Measurements from ENCODE around the genes CNTLN, RRAGA, IFNA14, IFNA6, ELAVL2 and CAAP1.

GRCh38 chr9:17134748-17135875, at the start of gene CNTLN:
Gene CNTLN, plus strand, starts transcription at chr9:17135040.
- PRO-cap: bidirectional peak, plus-strand start at chr9:17135040, minus-strand start at chr9:17134855; bidirectional peak, plus-strand start at chr9:17135669, minus-strand start at chr9:17135628

DNA sequence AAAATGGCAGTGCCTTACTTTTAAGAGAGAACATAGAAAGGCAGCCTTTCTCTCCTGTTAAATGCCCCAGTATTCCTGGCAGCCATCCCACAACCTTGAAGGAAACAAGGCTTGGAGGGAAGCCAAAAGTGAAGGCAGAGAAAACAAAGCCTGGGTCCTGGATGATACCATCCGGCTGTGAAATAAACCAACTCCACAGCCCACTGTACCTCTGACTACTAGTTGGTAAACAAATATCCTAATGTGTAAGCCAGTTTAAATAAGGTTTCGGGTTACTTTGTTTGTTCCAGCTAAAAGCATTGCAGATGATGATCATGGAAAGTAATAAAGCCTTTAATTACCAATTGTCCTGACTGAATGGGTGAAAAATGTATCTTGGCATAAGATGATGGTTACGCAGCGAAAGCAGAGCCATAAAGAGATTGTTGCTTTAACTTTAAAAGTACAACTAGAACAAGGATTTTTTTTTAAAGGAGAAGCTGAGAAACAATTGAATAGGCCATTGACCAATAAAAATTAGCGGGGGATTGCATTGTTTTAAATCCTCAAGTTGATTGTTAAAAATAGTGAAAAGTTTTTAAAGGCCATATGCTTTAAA, 80.1 kb upstream of the ADAMTSL1 start:
- PRO-cap: no peak

GRCh38 chr9:19048683-19049169, 501 bp upstream of the RRAGA start:
- PRO-cap: no peak

GRCh38 chr9:19049170-19050251, at the start of gene RRAGA:
Gene RRAGA, plus strand, starts transcription at chr9:19049427.
- PRO-cap: bidirectional peak, plus-strand start at chr9:19049418, minus-strand start at chr9:19049293; bidirectional peak, plus-strand start at chr9:19050303, minus-strand start at chr9:19050010

DNA sequence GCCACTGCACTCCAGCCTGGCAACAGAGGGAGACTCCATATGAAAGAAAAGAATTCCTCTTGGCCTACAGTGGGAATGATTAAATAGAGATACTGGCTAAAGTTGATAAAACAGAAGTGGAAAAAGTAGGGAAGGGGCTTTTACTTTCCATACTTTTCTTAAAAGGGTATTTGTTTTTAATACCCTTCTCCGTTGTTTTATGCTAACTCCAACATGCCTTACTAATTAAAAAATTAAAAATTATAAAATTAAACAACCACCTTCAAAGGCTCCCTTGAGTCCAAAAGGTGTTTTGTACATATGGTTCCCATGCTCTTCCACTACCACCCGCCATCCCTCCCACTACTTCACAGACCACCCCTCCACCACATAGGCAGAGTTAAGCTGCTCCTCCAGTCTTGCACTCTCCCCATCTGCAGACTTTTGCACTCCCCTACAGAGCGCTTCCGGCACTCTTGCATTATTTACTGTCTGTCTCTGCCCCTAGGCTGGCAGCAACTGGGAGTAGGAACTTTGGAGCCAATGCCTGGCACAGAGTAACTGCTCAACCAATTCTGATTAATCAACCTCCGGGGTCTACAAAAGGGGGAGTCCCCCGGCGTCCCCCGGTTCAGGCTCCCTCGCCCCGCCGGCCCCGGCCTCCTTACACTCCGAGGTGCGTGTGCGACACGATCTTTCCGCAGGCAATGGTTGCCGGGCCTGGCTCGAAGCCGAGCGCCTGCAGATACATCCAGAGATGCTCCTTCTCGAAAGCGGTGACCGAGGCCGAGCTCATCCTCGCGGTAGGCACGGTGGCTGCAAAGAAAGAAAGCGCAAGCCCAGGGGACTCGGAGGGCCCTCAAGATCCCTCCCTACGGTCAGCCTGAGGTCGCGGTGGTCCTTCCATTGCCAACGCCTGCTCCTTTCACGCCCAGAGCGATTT, 566 bp downstream of the HAUS6 start:
- PRO-cap: no peak

- PRO-cap: no peak
Measured at GRCh38 chr9:19174108-19174428, 46.8 kb upstream of the PLIN2 start.

- PRO-cap: unidirectional peak, minus-strand start at chr9:19184420
Measured at GRCh38 chr9:19183931-19185133, 46.2 kb upstream of the DENND4C start.

GRCh38 chr9:19230972-19231541, 564 bp downstream of the DENND4C start:
- PRO-cap: bidirectional peak, plus-strand start at chr9:19231048, minus-strand start at chr9:19231028

- PRO-cap: no peak
Measured at GRCh38 chr9:19375826-19376375, 4.1 kb downstream of the RPS6 start.

- PRO-cap: no peak
Measured at GRCh38 chr9:20615661-20616489, 6.4 kb downstream of the MLLT3 start.

DNA sequence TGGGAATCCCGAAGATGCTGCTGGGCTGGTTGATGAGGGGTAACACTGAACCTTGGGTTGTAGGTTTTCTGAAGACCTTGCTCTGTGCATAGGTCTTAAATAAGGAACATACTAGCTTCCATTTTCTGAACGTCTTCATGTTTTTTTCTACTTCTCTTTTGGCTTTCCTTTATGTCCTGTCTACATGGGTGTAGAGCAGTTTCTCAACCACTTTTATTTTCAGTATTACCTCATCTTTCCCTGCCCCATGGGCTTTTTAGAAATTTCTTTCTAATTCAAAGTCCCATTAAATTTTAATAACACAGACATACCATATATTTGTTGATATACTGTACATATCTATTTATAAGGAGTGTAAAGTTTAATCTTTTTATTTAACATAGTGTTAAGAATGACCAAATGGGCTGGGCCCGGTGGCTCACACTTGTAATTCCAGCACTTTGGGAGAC, at the start of gene IFNA14:
Gene IFNA14 (minus strand): TSS at position 70 of the 449 bp plus-strand sequence.
- PRO-cap: no peak

- PRO-cap: no peak
Measured at GRCh38 chr9:21350834-21351318, at the start of gene IFNA6. Gene IFNA6, minus strand, starts transcription at chr9:21350887.

DNA sequence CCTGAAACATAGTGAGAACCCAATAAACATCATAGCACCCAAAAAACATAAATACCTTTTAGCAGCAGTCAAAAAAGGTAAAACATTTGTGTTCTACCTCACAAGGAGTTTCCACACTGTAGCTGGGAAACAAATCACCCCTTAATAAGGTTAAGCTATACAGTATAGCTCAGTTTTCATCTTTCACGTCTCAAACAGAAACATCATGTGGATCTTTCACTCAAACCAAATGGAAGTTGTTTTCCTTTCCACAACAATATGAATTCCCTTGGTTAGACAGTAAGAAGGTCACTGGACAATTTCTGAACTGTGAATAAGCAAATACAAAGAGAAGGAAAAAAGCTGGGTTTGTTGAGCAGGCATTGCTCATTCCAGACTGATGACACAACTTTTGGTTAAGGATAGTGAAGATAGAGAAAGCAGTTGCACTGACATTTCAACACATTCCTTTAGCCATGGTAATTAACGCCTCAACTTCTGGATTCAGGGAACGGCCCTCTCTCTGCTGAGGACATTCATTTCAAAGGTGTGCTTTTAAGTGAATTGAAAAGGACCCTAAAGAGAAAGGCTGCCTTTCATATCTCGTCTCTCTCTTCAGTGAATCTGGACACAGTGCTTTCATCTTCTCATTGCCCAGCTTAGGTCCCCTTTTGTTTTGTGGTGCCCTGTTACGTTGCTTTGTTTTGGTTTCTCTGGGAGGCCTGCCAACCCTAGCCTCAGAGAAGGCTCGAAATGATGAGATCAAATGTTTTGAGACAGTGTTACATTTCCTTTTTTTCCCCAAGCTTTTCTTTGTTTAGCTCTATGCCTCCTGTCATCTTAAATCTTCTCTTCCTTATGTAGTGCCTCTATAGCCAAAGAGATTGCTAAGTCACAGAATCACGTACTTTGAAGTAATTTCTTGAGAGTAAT, 94.2 kb upstream of the IFNE start:
- PRO-cap: no peak

DNA sequence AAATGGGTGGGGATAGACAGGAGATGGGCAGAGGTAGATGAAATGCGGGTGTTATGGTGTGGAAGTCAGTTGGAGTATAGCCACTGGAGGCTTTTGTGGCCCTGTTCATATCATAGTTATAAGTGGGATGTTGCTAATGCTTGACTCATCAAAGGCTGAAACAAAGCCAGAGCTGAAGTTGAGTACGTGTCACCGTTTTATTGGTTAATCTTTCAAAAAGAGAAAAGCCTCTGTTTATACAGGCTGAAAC, 33.9 kb downstream of the MTAP start:
- PRO-cap: bidirectional peak, plus-strand start outside the sequence, minus-strand start at position 78 of the sequence

- PRO-cap: no peak
Measured at GRCh38 chr9:22041736-22042357, 32.7 kb upstream of the CDKN2B start.

DNA sequence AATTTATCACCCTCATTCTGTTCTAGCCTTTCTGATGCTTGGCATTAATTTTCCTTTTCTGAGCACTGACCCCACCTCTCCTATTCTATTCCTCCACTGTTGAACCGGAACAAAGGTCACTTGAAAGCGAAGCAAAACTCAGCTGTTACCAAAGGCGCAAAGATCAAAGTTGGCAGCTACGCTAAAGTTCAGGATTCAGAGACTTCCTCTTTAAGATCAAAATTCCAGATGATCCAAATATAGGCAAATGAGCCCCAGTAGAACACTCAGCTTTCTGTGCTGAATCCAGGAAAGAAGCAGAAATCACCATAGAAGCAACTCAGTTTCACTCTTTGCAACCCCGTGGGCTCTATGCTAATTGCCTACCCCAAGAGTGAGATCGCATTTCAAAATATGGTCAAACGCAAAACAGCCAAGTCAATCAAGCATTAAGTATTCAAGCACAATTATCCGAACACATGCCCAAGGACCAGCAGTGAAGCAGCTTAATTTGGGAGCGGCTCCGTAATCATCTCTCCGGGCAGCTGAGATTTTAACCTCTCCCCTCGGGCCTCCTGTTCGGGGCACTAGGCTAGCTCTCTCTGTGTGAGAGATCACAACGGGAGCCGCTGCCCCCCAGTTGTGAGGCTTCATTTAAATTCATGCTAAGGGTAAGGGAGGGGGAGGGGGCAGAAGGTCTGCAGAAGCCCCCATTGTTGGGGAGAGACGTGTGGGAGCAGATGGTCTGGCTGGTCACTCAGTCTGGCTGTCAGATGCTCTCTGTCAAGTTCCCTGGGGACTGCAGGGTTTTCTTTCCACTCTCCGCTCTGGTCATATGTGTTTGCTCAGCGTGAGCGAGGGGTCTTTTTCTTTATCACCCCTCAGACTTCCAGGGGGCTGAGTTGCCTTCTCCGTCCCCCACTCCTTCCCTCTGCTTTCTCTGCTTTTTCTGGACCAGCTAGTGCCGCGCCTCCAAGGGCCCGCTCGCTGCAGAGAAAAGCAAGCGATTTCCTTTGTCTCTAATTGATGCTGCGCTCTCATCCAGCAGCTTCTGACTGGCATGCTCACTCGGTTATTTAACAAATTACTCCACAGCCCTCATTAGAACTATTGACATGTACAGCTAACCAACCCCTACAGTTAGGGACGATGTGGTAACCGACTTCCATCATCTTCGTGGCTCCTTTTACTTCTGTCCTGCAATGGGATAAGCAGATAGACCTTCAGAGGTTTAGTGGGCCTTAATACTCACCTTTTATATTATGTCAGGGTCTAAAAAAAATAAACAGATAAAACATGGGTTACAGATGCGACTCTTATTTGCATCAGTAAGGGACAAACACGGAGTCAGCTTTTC, 288.3 kb downstream of the ELAVL2 start:
- PRO-cap: no peak

DNA sequence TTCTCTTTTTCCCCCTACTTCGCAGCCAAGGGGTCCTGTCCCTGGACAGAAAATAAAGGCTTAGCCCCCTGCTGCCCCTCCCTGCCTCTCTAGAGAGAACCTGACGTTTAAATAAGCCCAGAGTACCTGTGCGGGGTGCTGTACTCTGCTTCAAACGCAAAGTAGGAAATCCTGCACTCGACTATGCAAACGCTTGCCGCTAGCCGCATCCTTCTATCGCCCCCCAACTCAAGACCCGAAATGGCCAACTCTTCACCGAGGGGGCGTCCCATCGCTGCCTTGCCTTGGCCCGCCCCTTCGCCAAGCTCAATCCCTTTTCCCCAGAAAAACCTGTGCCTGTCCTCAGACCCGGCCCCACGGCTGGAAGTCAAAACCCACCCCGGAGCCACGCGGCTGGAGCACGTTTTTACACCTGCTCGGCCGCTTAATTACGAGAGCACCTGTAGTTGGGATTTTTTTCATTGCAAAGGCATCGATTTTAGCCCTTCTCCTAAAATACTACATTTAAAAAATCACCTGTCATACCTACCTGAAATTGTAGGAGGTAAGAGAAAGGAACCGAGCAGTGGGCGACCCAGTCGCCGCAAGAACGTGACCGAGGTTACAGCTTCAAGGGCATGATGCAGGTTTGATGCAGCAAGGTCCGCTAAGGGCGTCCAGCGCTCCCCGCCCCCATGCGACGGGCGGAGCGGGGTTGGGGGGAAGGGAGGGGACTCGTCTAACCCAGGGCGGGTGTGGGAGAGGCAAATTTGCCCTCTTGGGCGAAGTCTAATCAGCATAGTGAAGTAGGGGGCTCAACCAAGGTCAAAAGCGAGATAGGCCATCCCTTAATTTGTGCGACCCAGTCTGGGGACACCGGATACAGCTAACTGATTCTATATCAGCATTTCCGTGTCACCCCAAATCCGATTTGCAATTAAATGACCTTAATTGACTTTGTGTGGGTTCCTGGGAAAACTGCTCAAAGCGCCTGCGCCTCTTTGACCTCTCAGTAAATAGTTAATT, 3.5 kb downstream of the ELAVL2 start:
- PRO-cap: no peak

DNA sequence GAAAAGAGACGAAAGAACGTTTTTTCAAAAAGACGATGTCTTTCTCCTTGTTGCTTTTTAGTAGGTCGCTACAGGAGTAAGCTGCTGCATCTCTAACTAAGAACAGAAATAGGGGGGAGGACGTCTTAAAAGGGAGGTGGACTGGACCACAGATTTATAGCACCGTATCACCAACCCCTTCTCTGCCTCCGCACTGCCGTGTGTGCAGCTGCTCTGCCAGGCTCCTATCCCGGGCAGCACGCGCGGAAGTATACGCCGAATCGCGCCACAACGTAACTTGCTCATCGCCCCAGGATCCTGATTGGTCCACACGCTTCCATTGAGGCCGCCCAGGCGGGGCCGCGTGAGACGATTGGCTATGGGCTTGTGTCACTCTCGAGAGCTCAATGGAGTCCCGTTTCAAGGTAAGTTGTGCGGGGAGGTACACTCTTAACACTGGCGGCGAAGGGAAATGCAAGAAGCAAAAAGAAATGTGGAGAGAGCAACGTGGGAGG, at the start of gene ELAVL2:
Gene ELAVL2 (minus strand): TSS at position 127 of the 494 bp plus-strand sequence.
- PRO-cap: no peak

DNA sequence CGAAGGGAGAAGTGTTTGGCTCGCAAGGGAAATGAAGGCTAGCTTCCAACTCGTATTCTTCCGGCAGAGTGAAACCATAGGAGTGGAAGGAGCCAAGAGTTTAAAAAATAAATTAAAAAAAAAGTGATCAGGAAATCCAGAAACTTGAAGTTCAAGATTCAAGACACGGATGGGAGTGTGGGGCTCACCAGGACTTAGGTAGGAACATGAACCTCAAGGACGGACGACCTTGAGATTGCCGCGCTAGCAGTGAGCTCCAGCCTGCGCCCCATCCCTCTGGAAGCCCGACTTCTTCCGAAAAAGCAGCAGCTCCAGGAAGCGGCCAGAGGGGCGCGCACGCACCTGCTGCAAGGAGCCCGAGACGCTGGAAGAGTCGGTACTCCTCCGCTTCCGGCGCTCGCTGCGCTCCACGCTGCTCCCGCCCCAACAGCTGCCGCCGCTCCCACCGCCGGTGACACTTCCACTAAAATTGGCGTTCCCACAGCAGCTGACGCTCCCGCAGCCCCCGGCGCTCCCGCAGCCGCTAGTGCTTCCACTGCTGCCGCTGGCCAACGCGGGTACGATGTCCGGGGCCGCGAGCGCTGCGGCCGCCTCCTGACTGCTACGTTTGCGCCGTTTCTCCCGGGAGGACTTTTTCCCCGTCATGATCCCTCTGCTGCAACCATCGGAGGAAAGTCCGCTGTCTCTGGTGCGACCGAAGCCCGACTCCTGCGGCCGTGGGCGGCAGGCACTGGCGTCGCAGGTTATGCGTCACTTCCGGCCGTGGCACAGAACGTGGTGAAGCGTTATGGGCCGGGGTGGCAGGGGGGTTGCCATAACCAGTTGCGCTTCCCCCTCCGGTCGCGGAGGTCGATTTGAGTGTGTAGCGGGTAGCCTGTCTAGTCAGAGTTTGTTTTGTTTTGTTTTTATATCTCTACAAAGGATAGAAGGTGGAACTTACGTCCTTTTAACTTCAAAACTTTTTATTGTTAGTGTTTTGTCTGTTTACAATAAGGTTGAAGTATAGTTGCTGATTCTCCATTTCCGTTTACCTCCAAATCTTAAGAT, at the start of gene CAAP1:
Gene CAAP1 (minus strand): TSS at position 732 of the 1,047 bp plus-strand sequence.
- PRO-cap: bidirectional peak, plus-strand start at position 379 of the sequence, minus-strand start at position 278 of the sequence; bidirectional peak, plus-strand start at position 821 of the sequence, minus-strand start at position 670 of the sequence

DNA sequence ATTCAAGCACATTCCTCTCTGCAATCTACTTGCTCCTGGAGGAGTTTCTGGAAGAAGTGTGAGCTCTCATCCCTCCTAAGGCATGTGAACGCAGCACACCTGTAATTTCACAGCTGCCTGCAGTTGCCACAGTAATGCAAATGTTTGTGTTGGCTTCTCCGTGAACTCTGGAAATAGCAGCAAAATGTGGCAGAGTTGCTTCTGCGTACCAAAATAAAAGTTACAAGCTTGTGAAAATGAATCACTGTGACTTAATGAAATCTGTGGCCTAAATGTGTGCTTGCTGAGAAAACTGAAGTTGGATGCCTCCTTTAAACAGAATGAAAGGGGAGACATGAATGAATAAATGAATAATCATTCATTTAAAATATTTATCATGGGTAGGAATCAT, 89.9 kb upstream of the EQTN start:
- PRO-cap: no peak

Measured in penis (tissue), 1 donor.